ENCODE measurements around the genes SMG6, CLUH and HASPIN.

GRCh38 chr17:2208394-2208664 is 95.3 kb downstream of the SMG6 start:
- RRBS, result no CpG with 5 or more reads among the region's 5 CpGs

- RRBS, result no CpG with 5 or more reads among the region's 6 CpGs
These were observed 40.5 kb downstream of the SMG6 start for GRCh38 chr17:2263071-2263580.

DNA sequence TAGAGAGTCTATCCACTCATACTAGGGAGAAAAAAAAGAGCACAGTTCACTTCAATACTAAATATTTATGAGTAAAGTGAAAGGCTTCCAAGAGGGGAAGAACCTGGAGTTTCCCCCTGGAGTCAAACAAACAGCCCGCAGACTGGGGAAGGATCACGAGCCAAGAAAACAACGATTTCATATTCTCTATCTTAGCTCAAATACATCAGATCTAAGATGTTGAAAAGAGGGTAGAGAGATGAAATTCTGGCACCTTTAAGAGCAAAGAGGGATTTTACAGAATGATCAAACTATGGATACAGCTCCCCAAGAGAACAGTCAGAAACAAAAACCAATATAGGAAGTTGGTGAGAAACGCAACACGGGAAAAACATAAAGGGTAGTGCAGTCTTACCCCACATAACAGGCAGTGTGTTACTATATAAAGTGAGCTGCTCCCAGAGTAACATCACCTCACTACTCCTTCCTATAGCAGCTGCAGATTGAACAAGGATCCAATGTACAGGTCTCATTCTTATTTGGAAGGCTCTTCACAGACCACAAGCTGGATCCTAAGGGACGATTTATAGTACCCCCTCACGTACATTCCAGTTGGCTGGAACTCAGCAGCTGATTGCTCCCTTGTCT is 39.8 kb downstream of the SMG6 start:
- RRBS, result no CpG with 5 or more reads among the region's 7 CpGs

DNA sequence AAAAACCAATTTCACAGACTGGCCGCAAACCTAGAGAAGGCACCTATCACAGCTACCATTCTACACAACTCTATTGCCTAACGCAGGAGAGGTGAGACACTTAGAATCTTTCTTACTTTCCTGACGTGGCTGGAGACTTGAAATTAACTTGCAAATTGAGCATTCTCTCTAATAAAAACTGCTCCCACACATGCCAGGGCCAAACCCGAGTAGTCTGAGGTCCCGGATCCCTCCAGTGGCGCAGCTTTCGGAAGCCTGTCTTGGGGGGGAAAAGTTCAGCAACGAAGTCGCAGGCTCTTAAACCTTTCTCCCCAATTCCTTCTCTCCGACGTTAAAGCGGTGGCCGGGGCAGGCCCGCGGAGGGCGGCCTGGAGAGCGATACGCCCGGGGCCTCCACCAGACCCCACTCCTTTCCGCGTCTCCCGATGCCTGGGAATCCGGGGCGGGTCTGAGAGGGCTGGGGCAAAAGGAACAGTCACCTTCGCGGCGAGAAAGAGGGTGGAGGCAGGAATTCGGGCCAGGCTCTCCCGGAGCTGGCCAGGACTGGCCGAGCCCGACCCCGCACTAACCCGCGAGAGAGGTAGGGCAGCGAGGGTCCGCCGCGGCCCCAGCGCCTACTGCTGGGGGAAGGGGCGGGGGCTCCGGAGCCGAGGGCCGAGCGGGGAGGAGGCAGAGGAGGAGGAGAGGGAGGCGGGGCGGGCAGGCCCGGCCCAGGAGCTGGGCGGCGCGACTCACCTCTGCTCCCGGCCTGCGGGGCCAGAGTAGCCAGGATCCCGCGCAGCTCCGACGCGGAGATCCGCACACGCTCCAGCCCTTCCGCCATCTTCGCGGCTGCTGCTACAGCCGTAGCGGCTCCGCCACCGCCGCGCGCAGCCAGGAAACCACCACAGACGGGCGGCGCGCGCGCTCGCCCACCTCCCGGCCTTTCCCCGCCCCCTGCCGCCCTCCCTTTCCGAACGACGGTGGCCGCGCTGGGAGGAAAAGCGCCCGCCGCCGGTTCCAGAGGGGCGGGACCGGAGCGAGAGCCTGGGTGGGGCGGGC is at the start of gene SMG6:
Gene SMG6, minus strand, starts transcription at position 888 of the 1,041 bp plus-strand sequence.
- RRBS, result 3% methylated on average over 38 of the region's 92 CpGs

DNA sequence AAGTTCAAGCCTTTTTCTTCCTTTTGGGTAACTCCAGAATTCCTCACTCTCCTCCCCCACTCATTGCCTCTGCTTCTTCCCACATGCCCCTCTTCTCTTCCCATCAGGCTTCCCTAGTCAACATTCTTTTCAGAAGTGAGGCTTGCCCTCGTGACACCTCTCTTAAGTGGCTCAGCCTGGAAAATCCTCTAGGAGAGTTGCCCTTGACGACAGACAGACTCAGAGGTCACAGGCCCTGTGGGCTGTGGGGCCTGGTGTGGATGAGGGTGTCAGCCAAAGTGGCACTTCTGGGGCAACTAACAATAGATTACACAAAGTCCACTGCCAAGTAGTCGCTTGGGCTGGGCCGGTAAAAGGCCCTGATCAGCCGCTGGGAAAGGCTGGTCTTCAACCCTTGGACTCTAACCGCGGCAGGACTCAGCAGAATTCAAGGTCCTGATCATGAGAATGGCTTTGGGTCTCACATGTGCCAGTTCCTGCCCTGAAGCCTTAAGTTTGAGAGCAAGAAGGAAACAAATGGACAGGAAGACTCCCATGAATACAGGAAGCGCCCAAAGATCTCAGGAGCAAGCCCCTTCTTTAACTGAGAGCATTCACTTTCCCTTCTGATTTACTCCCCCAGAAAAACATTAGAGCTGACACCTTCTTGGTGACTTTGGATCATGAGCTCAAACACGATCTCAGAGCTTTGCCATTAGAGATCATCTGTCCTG is 33.8 kb upstream of the METTL16 start:
- RRBS, result no CpG with 5 or more reads among the region's 9 CpGs

DNA sequence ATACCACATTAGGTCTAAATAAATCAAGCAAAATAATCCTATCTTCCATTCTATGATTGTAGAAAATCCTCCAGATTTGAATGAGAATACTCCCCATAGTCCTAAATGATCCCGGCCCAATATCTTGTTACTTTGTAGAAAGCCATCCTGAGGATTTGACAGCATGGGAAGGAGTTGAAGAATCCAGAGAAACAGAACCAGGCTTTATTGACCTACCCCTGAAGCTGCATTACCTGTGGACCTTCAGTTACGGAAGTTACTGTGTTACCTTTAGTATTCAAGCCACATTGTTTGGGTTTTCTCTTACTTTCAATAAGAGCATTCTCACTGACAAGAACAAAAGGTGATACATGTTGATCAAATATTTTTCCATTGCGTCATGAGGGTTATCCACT is 28.8 kb upstream of the PAFAH1B1 start:
- RRBS, result no CpG with 5 or more reads among the region's 3 CpGs

GRCh38 chr17:2606975-2607631 is 13.6 kb downstream of the PAFAH1B1 start:
- RRBS, result no CpG with 5 or more reads among the region's 17 CpGs

- RRBS, result no CpG with 5 or more reads among the region's 48 CpGs
These were observed 21.3 kb downstream of the CLUH start for GRCh38 chr17:2690018-2690835.

GRCh38 chr17:2704349-2704665 is 7.3 kb downstream of the CLUH start:
- RRBS, result no CpG with 5 or more reads among the region's 20 CpGs

DNA sequence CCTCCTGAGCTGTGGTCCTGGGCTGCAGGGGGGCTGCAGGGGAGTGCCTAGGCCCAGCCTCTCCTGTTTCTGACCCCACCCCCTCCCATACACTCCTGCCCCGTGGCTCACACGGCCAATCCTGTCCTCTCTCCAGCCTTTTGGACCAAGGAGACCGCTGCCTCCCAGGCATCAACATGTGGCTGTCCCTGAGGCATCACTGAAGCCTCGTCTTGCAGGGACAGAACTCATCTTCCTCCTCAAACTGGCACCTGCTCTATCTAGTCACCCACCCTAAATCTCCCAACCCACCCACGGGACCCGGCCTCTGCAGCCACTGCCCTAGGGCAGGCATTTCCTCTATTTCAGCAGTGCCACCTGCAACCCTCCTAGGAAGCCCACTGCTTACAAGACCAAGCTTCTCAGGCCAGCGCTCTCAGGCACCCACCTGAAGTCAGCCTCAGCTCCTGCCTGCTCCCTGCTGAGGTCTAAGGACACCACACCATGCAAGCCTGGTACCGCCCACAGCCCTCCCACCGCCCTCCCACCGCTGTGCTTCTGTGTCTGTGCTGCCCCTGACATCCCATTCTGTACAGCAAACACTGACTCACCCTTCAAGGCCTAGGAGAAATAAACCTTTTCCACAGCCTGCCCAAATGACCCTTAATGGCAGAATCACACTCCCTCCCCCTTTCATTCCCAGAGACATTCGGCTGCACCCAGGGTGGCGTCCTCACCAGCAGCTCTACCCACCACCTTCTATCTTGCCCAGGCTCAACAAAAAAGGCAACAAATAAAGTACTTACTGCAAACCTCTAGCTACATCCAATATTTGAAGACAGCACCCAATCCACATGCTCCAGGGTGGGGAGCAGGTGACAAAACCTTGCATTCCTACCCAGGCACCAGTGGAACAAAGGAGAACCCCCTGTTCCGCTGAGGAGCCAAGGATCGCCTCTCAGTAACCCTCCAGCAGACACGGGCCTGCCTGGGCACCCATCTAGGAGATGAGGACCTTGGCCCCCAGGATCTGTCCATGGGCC is 6.3 kb downstream of the CLUH start:
- RRBS, result no CpG with 5 or more reads among the region's 15 CpGs

DNA sequence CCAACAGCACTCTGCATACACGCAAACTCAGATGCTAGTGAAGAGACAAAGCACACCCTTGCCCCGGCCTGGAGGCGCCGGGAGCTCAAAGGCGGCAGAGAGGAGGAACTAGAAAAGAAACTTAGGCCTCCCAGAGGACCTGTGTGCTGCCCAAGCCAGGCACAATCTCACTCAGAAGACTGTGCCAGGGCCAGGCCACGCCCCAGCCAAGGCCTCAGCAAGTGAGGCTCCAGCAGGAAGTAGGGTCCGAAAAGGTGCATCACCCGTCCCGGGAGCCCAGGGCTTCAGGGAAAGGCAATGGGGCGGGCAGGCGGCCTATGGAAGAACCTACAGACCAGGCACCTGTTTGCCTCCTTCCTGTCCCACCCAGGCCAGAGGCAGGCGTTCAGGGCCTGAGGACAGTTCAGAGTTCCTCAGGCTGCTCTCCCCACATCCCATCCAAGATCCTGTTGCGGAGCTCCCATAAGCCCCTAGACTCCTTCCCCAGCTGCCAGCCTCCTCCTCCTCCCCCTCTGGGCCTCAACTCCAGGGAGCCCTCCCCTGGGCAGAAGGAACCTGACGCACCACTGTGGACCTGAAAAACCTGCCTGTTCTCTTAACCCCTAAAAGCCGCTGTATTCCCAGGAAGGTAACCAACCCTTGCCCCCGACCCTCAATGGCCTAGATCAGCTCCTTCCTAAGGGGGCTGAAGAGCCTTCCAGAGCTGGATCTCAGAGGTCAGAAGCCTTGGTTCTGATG is 2.4 kb downstream of the CLUH start:
- RRBS, result no CpG with 5 or more reads among the region's 16 CpGs

DNA sequence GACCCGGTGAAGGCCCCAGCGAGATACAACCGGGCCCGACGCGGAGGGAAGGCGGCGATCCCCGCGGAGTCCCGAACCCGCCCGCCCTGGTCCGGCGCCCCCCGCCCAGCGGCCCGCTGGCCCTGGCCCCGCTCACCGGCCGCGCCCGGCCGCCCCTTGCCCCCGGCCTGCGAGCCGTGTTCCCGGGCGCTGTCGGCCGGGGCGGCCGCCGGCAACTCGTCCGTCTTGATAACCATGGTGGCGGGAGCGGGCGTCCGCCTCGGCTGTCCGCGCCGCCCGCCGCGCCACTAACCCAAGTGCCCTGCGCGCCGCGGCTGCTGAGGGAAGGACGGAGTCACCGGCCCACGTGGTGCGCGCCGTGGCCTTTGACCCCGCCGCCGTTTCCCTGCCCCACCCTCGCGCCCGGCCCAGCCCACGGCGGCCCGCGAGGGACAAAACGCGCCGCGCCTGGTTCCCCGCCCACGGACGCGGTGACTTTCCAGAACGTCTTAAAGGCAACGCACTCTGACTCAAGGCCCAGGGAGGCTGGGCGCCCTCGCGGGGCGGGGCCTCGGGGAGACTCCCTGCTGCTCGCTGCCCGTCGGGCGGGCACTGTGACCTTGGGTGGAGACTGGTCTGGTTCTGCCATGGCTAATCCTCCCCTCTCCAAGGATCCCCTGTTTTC is at the start of gene CLUH:
Gene CLUH, minus strand, starts transcription at position 339 of the 664 bp plus-strand sequence.
- RRBS, result 2% methylated on average over 30 of the region's 86 CpGs

DNA sequence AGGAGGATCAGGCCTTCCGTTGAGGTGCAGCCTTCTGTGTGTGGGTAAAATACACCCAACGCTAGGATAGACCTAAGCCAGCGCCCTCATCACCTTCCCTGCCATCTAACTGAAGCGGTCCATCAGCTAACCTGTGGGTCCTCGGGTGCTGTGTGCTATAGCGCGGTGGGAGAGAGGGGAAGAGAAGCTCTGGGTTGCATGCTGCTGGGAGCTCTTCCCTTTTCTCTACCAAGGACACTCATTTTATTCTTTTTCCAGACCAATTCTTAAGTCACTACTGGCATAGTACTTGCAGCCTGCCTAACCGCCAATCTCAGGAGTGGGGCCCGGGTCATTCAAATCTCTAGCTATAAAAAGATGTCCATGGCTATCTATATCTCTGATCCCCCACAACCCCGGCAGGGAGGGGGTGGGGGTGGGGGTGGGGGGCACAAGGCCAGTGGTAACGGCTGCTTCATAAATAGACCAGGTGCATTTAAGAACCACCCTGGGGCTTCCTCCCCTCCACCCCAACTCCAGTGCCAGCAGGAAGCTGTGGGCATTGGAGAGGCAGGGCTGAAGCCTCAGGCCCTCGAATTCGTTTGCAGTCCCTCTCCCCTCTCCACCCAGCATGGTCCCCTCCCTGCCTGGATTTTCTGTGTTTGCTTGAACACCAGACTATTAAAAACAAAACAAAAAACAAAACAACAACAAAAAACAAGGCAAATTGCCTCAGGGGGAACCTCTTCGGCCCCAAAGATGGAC is 55.9 kb downstream of the RAP1GAP2 start:
- RRBS, result no CpG with 5 or more reads among the region's 14 CpGs

- RRBS, result no CpG with 5 or more reads among the region's 6 CpGs
These were observed 58.5 kb downstream of the RAP1GAP2 start for GRCh38 chr17:2854744-2855058.

- RRBS, result no CpG with 5 or more reads among the region's 8 CpGs
These were observed 75.0 kb downstream of the RAP1GAP2 start for GRCh38 chr17:2871286-2871662.

DNA sequence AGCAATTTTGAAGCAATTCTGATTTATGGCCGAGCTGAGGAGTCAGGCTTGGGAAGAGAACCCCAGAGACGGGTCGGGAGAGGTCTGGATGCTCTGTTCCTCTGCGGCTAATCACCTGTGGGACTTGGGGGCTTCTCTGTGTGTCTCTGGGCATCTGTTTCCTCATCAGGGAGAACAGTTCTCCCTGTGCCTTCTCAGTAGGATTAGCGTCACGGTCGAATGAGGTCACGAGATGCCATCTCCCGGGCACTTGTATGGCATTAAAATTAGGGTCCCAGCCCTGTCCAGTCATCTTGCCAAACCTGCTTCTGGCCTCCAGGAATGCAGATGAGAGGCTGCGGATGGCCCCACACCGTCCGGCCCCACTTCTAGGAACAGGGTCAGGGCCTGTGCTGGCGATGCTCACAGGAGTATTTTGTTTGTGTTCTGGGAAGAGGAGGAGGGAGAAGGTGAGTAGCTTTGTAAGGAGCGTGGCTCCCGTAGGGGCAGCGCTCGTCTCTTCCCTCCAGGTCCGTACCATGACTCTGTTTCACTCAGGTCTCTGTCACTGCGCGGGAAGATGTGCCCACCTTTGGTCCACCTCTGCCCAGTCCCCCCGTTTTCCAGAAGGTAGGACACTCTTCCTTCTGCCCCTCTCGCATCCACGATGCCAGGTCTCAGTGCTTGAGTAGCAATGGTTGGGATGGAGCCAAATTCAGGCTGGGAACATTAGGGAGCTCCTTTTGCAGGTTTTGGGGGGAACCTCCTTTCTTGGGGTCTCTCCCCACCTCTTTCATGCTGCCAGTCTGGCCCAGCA is 58.4 kb downstream of the OR1D5 start:
- RRBS, result no CpG with 5 or more reads among the region's 23 CpGs

- RRBS, result no CpG with 5 or more reads among the region's 12 CpGs
These were observed 7.1 kb downstream of the P2RX5 start for GRCh38 chr17:3688821-3689217.

DNA sequence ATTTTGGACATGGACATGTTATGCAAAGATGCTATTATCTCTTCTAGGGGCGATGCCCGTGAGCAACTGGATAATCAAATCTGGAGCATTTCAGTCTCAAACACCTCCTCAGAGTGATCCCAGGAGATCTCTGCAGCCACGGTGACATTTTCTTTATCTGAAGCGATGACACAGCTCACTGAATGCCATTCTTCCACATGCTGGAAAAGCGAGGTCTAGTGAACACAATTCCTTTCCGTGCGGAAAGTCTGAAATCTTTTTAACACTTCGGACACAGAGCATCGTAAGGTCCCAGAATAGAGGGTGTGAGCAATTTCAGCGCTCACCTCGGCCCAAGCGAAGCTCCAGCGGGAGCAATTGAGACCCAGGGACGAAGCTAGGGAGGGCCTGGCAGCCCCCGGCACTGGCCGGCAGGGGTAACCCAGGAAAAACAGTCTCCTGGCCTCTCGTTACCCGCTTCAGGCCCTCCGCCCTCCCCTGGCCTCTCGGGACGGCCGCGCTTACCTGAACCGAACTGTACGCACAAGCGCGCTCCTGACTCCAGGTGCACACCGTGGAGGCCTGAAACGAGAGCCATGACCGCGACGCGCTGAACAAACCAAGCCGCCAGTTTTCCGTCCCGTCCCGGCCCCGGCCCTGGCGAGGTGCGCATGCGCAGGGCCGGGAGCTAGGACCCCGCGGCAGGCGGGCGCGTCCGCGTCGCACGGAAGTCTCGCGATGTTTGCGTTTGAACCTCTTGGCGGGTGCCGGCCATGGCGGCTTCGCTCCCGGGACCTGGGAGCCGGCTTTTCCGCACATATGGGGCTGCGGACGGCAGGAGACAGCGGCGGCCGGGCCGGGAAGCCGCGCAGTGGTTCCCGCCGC is at the start of gene HASPIN:
Gene HASPIN, plus strand, starts transcription at position 720 of the 864 bp plus-strand sequence.
- RRBS, result 2% methylated on average over 19 of the region's 71 CpGs

- RRBS, result no CpG with 5 or more reads among the region's 18 CpGs
These were observed 19.8 kb upstream of the NCBP3 start for GRCh38 chr17:3865840-3866337.

DNA sequence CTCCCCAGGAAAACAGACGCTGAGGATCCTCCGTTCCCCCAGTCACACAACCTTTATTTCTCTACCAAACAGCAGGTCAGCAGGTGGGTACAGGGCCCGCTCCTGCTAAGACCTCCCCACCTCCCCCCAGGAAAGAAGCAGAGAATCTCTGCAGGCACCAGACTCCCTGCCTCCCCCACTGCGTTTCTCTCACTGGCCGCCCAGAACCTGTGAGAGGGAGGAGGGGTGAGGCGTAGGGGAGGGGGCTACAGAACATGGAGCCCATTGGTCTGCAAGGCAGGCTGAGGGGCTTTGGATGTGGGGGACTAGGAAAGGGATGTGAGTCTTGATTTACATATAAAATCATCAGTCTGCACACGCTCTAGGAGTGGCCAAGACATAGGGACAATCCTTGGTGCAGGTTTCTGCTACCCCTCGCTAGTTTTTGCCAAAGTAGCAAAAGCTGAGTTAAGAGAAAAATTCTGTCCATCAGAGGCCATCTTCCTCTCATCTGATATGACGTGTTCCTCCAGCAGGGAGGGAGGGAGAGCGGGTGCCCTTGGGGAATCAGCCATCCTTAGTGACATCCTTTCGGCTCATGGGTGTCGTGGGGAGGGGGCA is 7.7 kb upstream of the P2RX1 start:
- RRBS, result no CpG with 5 or more reads among the region's 12 CpGs